Daoy (cell line): ENCODE measurements around a stretch of chr10.

- RAMPAGE, long total RNA, result no peak
Measured at GRCh38 chr10:91557262-91557663, 75.6 kb downstream of the PPP1R3C start.

- RAMPAGE, long total RNA, result no peak
Measured at GRCh38 chr10:91591458-91591877, 41.4 kb downstream of the PPP1R3C start.

- RAMPAGE, long total RNA, result no peak
Measured at GRCh38 chr10:91604562-91605325, 28.1 kb downstream of the PPP1R3C start.

DNA sequence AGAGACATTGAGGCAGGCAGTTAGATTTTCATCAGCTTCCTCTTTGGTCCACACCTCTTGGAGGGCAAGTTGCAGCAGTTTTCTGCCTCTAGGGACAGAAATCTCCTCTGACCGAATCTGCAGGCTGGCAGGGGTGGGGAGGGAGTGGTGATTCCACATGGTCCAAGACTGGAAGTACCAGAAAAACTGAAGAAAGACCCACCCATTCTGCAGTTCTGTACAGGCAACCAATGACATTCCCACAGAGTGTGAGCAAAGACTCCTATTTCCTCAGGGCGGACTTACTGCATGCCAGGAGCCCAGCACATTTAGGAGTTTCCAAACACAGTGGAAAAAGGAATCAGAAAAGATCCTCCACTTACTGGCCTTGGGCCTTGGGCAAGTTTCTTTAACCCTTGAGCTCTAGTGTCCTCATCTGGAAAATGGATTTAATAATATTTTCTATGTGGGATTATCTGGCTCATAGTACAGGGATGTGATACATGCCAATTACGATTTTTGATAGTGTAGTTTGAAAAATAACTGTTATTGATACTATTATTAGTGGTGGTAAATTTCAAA lies 28.8 kb downstream of the FGFBP3 start:
- RAMPAGE, long total RNA, result no peak

DNA sequence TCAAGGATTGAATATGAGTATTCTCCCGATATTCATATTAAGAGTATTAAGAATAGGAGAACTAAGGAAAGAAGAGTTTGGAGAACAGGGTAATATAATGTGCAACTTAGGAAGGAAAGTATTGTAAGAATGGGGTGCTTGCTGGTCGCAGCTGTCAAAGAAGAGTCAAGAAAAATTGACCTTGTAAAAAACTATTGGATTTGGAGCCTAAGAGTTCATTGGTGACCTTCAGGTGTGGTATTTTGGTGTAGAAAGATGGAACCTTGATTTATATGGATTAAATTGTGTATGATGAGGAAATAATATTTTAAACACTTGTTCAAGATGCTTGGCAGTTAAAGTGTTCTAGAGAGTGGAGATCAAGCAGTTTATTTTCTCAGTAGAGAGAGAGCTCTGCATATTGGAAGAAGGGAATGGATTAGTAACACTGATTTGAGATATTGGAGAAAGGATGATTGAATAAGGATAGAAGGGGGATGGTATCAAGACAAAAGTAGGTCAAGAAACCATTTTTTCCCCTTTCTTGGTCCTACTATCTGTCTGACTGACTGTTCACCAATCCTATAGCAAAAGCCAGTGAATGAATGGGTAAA lies 10.0 kb downstream of the BTAF1 start:
- RAMPAGE, long total RNA, result no peak

DNA sequence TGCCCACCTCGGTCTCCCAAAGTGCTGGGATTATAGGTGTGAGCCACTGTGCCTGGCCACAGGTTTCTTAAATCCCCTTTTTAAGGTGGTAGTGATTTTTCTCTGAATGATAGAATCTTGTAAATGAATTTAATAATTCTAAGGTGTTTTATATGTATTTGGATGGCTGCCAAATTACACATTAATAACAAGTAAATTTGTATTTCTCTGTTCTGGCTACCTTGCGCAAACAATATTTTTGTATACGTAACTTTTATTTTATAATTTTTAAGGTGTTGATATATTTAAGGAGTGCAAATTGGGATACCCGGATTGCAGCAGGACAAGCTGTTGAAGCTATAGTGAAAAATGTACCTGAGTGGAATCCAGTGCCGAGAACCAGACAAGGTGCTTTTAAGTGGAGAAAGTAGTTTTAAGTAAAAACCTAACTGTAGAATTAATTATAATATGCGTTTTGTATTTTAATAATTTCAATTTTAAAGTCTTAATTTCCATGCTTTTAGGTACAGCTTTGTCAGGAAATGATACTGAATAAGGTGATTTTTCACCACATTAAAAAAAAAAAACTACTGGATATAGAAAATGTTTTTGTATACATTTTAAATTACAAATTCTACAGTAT lies 16.2 kb downstream of the BTAF1 start:
- RAMPAGE, long total RNA, result no peak

DNA sequence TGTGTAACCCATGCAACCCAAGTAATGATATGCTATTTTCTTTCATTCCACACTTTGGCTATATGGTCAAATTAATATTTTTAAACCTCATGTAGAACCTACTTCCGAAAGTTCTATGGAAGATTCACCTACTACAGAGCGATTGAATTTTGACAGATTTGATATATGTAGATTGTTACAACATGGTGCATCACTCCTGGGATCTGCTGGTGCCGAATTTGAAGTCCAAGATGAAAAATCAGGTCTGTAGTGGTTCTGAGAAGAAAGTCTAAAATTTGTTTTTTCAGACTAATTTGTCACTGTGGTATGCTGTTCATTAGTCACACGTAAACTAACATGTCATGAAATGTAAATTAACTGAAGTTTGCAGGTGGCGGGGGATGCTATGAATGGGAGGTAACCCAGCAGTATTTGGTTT lies 18.8 kb downstream of the BTAF1 start:
- RAMPAGE, long total RNA, result no peak

DNA sequence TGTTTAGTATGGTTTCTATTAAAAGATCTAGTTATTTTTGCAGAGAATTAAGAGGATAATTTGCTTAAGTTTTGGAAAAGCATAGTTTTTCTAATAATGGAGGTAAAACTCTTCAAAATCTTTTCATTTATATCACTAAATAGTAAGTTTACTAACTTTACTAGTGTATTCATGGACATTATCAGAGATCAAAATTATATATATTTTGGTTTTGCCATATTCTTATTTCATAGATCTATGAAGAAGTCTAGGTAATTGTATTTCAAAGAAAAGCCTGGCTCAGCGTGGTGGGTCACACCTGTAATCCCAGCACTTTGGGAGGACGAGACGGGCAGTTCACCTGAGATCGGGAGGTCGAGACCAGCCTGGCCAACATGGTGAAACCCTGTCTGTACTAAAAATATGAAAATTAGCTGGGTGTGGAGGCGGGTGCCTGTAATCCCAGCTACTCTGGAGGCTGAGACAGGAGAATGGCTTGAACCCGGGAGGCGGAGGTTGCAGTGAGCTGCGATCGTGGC lies 20.1 kb downstream of the BTAF1 start:
- RAMPAGE, long total RNA, result no peak

DNA sequence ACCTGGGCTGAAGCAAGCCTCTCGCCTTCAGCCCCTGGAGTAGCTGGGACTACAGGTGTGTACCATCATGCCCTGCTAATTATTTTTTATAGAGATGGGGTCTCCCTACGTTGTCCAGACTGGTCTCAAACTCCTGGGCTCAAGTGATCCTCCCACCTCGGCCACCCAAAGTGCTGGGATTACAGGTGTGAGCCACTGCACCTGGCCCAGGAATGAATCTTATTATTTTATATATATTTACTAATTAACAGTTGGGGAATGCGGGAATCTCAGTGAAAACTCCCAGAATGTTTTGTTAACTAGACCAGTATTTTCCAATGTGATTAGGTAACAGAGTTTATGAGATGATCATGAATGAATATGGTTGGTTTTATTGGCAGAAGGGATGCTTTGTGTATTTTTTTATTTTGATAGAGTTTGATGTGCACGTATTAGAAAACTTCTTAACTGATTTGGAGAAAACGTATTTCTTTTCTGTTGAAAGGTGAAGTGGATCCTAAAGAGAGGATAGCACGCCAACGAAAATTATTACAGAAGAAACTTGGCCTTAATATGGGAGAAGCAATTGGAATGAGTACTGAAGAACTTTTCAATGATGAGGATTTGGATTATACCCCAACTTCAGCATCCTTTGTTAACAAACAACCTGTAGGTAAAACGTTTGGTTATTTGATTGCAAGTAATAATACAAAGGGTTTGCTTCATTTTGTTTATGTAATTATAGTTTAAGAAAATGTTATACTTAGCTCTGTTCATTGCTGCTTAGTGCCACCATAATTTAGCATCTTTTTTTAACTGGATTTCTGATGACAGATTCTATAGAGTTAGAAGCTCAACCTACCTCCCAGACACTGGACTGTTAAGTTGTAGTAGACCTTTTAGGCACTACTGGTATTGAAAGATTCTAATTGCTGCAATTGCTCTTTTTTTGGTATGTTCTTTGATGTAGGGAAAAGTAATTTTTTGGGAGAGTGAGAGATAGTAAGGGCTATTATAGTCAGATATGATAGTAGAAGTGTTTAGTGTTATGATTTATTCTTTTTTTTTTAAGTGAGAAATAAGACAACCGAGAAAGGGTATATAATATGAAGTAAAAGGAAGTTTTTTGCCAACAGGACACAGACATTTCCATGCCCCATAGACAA lies 27.7 kb downstream of the BTAF1 start:
- RAMPAGE, long total RNA, result no peak

DNA sequence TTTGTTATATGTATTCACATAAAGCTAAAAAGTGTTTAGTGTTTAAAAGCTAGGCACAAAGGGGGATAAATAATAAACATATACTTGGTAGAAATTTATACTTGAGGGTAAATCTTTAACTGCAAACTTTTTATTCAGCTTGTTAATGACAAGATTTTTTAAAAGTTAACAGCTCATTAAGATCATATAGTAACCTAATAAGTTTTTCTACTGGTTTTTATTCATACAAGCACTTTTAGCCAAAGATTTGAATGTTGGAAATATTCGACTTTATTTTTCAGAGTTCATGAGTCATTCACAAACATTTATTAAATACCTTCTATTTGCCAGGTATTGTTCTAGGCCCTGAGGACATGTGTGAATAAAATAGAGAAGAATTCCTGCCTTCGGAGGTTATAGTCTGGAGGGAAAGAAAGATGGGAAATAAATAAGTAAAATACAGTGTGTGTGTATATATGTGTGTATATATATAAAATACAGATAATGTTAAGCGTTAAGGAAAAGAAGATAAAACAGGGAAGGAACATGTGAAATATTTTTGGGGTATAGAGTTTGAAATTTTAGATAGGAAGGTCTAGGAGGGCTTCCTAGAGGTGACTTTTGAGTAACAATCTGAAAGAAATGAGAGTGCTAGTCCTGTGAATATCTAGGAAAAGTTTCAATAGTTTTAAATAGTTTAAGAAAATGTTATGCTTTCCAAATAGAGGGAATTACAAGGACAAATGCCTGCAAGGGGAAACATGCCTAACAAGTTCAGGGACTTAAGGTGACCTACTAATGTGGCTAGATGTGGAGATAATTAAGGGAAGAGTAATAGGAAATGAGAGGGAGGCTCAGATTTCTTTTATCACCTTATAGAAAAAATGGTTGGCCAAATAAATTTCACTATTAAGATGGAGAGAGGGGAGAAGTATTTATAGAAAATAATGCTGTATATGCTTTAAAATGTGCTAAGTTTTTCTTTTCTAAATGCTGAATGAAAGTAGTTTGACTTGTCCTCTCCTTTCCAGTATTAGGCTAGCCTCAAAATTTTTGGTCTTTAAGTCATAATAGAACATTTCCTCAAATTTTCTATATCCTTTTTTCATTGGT lies 31.8 kb downstream of the BTAF1 start:
- RAMPAGE, long total RNA, result no peak

DNA sequence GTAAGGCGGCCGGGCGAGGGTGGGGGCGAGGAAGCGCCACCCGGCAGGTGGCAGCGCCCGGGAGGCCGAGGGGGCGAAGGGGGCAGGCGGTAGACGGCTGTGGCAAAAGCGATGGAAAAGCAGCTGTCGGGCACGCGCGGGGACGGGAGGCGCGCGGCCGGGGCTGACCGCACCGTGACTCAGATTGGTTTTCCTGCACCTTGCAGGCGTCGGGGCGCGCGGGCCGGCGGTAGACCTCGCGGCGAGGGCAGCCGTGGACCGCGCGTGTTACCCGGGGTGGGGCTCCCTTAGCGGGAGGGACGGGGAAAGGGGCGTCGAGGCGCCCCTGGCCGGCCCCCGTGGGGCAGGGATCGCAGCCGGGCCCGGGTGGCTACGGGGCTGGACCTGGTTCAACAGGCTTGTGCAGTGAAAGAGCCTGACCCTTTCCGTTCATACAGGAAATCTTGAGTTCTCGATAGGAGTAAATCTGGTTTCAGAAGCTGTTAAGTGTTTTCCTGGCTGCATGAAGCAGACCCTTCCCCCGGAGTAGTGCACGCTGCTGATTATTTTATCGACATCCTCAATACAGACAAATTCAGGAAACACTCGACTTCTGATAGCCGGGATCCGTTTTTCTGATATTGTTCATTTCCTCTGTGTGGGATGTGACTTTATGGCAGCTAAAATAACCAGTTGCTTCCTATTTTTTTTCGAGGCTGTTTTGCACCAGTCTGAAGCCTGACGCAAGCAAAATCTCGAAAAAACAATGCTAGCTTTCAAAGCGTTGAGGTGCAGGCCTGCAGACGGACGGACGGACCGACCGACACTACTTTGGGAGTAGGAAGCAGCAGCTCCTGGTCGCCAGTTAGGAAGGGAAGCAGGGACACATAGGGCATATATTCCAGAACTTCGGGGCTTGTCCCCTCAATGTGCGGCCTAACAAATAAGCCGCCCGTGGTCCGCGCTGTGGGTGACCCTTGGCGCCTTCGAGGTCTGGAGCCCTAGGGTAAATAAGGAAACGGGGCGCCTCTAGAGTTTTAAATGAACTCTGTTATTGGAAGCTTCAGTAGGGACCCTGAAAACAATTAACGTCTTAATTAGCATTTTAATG lies 938 bp downstream of the HHEX start:
- RAMPAGE, long total RNA, result no peak

DNA sequence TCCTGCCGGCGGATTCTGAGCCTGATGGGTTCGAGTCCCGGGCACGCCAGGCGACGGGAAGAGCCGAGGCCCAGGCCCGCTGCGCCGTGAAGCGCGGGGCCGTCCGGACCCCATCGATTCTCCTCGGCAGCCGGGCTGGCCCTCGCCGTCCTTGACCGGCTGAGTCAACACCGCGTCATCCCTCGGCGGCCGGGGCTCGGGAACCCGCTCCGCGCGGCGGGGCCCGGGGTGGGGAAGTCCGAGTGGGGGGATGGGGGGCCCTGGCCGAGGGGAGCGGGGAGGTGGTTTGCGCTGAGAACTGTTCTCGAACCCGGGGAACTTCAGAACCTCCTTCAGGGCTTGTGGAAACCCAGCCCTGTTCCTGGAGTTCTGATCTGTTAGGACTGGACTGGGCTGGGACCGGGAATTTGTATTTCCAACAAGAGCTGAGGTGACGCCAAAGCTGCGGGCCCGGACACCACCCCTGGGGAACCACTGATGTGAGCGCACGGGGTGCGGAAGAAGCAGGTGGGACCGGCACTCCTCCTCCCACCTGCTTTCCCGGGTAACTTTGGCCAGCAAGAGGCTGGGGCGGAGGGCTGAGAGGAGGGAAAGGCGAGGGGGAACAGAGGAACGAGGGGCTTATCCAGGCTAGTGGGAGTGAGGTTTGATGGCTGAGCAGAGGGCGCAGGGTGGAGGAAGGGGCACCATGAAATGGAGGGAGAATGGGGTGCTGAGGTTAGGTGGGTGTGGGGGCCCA lies 6.3 kb downstream of the HHEX start:
- RAMPAGE, long total RNA, result no peak

- RAMPAGE, long total RNA, result no peak
Measured at GRCh38 chr10:92697047-92697852, 7.5 kb downstream of the HHEX start.

DNA sequence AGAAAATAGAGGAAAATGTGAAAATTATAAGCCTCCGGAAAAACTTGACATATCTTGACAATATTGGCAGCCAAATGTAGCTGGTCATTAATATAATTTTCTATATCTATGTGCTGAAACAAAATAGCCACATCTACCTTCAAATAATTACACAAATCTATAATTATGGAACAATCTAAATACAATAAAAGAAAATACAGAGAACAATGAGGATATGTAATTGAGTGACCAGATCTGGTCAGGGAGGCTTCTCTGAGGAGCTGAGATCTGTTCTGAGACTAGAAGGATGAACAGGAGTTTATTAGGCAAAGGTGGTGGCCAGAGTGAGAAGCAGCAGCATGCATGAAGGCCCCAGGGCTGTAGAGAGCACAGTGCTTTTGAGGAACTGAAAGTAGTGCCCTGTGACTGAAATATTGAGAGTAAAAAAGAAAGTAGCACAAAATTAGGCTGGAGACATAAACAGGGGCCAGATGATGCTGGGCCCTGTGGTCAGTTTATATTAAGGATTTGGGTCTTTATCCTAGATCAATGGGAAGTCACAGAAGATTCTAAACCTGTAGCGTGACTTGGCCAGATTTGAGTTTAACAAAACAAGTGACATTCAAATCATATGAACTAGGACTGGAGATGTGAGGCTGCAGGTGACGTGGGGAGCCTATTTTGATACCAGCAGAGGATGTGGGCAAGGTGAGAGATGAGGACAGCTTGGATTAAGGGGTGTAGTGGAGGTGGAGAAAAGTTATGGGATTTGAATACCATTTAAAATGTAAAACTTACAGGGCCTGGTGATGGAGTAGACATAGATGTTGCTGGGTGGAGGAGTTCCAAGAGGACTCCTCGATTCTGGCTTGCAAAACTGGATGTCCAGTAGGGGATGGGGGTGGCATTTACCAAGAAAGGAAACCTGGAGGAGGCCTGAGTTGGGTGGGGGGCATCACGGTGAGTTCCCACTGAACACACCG lies 52.6 kb downstream of the HHEX start:
- RAMPAGE, long total RNA, result no peak

DNA sequence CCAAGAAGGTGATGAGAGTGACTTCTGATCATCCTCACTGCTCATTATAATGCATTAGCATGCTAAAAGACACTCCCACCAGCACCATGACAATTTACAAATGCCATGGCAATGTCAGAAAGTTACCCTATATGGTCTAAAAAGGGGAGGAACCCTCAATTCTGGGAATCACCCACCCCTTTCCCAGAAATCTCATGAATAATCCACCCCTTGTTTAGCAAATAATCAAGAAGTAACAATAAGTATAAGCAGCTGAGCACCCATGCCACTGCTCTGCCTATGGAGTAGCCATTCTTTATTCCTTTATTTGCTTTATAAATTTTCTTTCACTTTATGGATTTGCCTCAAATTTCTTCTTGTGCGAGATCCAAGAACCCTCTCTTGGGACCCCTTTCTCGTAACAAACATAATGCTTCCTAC lies 18.5 kb upstream of the EXOC6 start:
- RAMPAGE, long total RNA, result no peak

GRCh38 chr10:92834364-92835048 lies 13.8 kb upstream of the EXOC6 start:
- RAMPAGE, long total RNA, result no peak

- RAMPAGE, long total RNA, result no peak
Measured at GRCh38 chr10:92848642-92849465, 534 bp downstream of the EXOC6 start.

DNA sequence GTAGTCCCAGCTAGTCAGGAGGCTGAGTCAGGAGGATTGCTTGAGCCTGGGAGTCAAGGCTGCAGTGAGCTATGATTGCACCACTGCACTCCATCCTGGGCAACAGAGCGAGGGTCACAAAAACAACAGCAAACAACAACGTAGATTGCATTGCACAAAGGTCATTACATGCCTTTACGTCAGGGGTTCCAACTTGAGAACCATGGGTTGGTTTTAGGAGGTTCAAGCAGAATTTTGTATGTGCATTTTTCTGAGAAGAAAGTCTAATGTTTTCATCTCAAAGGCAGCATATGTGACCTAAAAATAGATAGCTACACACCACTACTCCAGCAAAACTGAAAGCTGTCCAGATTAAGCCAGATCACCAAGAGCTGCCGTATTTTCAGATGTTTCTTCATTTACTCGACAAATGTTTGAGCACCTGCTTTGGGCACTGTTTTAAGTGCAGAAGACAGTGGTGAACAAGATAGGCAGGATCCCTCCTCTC lies 28.3 kb upstream of the CYP26C1 start:
- RAMPAGE, long total RNA, result no peak

DNA sequence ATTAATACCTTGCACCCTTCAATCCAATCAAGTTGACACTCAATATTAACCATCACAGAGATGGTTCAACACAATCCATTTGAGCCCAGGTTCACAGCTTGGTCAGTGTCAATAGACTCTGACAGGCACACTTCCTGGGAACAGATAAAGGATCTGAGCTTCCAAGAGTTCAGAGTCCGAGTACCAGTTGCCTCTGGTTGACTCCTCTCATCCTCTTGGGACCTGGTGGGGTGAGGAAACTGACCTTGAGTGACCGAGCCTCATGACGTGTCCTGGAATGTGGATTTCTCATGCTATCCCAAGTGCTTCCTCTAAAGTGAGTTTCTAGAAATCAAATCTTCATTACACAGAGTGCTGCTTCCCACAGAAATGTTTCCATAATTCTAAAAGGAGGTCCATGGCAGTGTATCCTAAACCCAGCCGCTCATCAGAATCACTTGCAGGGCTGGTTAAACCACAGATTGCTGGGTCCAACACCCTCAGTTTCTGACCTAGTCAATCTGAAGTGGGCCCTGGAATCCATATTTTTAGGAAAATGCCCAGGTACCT lies 162.1 kb downstream of the CYP26A1 start:
- RAMPAGE, long total RNA, result no peak

GRCh38 chr10:93417045-93417907 lies 64.9 kb downstream of the MYOF start:
- RAMPAGE, long total RNA, result no peak